Iris pigment epithelial cell (primary cell): ENCODE measurements around the genes CSF3R and POU3F1.

DNA sequence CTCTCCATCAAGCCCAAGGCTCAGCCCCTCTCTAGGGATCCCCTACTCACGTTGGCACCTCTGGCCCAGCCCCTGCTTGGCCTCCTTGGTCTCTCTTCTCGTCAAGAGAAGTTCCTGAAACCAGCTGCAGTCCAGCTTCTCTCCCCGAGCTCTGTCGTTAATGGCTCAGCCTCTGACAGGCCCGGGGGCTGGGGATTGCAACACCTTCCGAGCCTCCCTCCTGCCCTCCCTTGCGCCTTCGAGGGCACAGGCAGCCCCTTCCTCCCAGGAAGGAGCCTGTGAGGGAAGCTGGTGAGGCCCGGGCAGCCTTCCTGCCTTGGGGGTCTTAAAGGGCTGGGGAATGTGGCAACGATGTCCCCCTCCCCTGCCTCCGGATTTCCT, at the start of gene CSF3R:
Gene CSF3R (minus strand): TSS at position 153 of the 381 bp plus-strand sequence.
- RRBS: 21% methylated on average over 3 of the region's 11 CpGs

- RRBS: no CpG with 5 or more reads among the region's 9 CpGs
Measured at GRCh38 chr1:36664485-36664914, 181.8 kb upstream of the CSF3R start.

GRCh38 chr1:37471713-37472027, 2.7 kb upstream of the ZC3H12A start:
- RRBS: no CpG with 5 or more reads among the region's 7 CpGs

DNA sequence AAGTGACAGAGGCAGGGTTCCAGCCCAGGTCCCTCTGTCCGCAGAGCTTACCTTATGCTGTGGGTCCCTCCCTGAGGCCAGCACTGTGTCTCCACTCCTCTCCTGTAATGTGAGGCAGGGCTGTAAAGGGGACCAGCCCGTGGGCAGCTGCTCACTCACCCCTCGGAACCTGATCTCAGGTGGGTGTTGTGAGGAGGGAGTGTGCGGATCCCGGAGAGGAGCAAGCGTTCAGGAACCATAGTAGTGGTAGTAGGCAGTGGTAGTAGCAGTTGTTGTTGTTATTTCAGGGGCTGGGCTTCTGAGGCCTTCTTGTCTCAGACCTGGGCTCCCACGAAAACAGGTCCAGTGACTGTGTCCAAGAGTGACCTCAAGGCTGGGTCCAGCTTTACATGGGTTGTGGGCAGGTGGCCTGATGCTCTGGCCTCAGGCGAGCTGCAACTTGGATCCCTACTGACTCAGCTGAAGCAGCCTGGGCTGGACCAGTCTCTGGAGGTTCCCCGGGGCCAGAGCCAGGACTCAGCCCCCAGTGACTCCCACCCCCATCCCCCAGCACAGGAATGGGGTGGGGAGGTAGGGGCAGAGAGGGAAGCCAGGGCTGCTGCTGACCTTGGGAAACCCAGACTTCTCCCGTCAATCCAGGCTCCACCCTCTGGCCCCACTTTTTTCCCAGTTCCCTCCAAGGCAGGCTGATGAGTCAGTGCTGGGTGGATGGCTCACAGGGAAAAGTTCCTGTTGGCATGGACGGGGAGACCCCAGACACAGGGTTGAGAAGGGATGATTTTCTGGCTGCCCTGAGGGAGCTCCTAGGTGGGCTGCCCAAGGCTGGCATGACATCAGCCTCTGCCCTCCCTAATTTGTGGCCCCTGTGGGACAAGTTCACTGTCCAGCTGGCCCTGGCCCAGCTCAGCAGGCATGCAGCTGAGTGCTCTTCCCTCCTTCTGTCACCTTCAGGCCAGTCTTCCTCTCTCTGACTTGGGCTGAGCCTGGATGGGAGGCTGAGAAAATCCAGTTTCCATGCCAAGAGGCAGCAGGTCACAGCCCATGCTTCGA, 2.1 kb downstream of the ZC3H12A start:
- RRBS: no CpG with 5 or more reads among the region's 12 CpGs

DNA sequence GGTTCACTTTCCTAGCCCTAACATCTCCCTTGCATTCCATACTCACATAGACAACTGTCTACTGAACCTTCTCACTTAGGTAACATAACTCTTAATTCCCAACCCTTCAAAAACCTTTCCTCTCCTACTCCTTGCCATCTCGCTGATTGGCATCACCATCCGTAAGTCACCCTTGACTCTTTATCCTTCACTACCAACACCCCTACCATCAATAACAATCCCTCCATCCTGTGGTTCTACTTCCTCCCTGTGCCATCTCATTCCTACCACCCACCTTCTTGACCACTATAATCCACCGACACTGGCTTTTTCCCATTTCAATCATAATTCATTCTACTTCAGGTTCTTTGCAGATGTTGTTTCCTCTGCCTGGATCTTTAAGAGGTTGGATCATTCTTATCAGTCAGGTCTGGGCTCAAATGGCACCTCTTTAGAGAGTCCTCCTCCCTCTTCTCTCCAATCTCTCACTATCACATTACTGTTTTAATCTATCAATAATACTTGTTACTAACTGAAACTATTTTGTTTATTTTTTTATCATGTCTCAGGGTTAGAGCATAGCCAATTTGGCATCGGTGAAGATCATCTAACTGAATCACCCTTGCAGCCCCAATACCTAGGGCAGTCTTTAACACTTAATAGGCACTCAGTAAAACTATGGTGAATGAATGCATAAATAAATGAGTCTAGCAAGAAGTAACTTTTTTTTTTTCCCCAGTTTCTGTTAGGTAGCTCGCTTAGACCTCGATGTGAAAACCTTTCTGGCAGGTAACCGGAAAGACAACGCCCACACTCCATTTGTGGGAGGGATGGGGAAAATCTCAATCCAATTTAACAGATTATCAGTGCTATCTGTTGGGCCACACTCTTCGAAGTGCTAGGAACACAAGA, 962 bp downstream of the SNIP1 start:
- RRBS: no CpG with 5 or more reads among the region's 9 CpGs

DNA sequence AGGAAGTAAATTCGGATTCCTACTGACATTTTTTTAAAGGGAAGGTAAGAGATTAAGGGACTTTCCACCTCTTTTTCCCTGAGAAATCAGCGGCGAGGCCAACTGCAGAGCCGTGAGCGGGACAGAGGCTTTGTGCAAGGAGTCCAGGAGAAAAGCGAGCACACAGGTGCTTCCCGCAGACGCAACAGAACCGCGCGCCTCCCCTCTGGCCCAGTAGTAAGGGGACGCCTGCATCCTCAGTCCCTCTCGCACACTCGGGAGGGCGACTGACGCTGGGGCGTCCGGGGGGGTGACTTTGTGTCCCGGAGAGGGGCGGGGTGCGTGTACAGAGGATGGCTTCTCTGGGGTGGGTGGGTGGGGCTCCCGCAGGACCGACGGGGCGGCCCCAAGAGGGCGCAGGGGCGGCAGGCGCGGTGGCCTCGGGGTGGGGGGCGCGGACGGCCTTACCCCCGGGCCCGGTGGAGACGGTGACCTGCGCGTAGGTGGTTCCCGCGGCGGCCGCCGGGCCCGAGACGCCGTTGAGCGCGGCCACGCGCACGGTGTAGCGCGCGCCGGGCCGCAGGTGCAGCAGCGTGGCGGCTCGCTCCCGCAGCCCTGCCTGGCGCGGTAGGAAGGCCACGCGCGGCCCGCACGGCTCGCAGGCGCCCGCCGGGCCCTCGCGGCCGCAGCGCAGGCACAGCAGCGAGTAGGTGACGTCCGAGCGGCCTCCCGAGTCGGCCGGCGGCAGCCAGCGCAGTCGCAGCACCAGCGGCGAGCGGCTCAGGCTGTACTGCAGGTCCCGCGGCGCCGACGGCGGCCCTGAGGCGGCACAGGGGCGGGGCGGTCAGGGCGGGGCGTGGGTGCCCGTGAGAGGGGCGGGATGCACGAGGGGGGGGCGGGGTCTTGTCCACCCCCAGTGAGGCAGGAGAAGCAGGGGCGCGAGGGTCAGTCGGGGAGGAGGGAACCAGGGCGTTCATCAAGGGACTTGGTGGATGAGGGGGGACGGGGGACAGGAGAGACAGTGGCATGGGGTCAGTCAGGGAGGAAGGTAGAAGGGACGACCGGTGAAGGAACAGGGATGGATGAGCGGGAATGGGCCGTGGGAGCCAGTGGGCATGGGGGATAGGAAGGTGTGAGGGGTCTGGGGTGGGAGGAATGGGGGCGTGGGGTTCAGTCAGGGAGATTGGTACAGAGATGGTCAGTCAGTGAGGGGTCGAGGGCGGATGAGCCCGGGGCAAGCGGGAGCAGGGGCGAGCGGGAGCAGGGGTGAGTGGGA, 12.1 kb downstream of the EPHA10 start:
- RRBS: 2% methylated on average over 49 of the region's 119 CpGs

- RRBS: no CpG with 5 or more reads among the region's 19 CpGs
Measured at GRCh38 chr1:37808781-37810030, 1.2 kb upstream of the YRDC start.

GRCh38 chr1:37858933-37859337, 457 bp downstream of the MTF1 start:
- RRBS: 0% methylated on average over 2 of the region's 16 CpGs

DNA sequence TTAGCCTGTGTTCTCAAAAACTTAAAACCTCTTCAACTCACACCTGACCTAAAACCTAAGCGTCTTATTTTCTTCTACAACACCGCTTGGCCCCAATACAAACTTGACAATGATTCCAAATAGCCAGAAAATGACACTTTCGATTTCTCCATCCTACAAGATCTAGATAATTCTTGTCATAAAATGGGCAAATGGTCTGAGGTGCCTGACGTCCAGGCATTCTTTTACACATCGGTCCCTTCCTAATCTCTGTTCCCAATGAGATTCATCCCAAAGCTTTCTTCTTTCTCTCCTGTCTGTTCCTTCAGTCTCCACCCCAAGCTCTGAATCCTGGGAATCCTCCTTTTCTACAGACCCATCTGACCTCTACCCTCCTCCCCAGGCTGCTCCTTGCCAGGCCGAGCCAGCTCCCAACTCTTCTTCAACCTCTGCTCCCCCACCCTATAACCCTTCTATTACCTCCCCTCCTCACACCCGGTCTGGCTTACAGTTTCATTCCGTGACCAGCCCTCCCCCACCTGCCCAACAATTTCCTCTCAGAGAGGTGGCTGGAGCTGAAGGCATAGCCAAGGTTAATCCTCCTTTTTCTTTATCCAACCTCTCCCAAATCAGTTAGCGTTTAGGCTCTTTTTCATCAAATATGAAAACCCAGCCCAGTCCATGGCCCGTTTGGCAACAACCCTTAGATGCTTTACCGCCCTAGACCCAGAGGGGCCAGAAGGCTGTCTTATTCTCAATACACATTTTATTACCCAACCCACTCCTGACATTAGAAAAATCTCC, 37.7 kb downstream of the INPP5B start:
- RRBS: no CpG with 5 or more reads among the region's 11 CpGs

DNA sequence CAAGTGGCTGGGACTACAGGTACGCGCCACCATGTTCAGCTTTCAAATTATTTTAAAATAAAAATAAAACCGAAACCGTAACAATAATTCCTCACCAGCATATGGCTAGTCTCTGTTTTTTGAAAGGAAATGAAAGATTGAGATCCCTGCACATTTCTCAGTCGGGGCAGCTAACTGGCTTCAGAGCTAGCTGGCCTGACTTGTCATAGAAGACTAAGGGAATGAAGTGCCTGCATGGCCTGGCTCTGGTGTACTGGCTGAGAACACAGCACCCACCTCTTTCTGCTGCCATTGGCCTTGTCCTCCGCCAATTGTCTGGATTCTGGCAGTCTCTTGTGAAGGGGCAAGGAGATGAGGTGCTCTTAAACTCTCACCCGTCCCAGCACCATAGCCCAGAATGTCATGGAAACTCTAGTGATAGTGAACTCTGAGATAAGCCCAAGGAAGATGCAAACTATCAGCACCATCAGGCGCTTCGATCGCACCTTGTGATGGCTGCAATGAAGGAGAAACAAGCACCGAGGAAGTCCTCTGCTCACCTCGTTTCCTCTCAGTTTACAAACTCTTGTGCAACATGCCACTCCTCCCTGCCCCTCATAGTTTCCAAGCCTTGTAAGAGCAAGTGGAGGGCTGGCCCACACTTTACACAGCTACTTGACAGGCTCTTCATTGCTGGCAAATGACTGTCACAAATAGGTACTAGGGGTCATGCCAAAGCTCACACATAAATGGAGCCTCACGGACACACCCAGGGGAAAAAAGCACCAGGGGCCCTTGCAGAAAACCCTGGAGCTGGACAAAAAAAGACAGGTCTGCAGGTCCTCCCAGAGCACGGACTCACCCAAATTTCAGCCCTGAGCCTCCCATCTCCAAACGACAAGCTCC, 16.4 kb downstream of the INPP5B start:
- RRBS: no CpG with 5 or more reads among the region's 15 CpGs

DNA sequence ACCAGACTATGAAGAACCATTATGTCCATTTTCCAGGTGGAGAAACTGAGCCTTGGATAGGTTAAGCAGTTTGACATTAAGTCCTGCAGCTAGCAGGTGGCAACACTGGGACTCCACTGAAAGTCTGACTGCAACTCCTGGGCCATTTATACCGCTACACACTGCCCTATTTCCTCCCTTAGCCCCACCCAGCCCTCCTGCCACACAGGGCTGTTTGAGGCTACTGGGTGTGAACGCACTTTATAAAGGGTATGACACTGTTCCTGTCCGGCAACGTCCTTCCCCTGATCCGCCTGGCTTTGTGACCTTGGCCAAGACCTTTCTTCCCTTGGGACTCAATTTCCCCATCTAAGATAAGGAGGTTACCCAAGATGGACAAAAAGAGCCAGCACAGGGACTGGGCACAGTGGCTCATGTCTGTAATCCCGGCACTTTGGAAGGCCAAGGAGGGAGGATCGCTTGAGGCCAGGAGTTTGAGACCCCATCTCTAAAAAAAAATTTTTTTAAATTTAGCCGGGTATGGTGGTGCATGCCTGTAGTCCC, 646 bp upstream of the INPP5B start:
- RRBS: 88% methylated on average over 1 of the region's 8 CpGs

DNA sequence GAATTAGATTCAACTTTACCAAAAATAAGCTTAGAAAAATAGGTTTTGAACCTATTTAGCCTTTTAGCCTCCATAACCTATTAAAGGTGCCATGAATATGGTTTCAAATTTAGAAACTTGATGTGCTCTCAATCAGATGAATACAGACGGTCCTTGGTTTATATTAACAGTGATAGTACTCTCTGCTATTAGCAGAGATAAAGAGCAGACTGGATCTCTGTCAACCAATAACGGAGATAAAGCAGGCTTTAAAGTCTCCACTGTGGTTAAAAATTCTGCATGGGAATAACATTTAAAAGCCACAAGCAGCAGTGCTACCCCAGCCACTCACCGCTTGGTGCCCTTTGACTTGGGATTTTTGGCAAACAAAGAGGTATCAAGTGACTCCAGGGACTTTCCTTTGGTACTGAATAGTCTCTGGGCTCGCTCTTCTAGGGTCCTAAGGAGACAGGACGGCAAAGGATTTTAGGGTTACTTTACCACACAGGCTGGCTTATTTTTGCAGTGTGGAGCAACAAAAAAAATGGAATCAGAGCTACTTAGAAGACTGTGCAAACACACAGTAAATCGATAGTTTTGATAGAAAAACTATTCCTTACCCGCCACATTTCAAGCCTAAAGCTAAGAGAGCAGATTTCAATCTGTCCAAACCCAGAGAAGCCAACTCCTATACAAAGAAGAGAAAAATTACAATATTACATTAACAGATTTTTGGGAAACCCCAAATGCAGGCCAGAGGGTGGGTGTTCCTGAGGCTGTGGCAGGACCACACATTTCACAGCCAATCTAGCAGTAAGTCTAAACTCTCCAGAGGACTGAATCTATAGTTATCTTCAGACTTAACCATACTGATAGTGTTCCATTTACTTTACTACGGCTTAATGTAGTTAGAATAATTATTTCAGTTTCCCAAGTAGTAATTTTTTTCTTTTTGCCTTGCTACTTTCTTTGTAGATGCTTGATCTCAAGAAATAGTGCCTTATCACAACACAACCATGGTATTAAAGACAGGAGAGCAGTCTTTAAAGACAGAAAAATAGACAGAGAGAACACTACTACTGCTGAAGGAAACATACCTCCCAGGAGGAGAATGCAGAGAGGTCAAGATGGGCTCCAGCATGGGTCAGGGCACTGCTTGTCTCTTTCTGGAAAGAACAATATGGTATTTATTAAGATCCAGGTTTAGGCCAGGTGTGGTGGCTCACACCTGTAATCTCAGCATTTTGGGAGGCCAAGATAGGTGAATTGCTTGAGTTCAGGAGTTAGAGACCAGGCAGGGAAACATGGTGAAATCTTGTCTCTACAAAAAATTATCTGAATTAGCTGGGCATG, 11.0 kb downstream of the SF3A3 start:
- RRBS: no CpG with 5 or more reads among the region's 8 CpGs

DNA sequence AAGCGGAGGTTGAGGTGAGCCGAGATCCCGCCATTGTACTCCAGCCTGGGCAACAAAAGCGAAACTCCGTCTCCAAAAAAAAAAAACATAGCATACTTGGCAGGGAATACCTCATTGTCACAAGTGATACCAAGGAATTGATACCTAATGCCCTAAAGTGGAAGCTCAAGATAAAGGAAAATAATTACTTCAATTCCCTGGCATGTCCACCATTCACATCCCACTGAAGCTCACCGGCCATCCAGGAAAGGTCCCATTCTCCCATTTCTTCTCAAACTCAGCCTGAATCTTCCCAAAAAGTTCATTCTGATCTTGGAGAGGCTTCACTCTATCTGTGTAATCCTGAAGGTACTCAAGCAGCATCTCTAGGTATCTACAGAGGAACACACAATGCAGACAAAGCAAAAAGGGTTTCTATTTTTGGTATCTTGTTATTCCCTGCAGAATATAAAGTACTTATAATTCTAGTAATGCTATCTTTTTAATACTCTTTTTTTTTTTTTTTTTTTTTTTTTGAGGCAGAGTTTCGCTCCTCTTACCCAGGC, 9.4 kb downstream of the SF3A3 start:
- RRBS: no CpG with 5 or more reads among the region's 7 CpGs

GRCh38 chr1:38025147-38025772, 12.7 kb downstream of the UTP11 start:
- RRBS: no CpG with 5 or more reads among the region's 5 CpGs

- RRBS: 3% methylated on average over 90 of the region's 142 CpGs
Measured at GRCh38 chr1:38046724-38047704, at the start of gene POU3F1. TSS of gene POU3F1 (minus strand) at chr1:38046793.

DNA sequence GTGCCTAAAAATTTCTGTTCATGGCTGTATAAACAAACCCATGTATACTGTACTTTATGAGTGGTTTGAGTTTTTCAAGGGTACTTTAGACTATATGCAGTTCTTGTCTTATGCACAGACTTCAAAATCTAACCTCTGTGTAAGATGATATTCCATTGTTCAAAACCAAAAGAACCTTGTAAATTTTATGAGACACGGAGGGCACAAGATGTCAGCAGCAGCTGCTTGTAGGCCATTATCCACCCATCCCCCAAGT, 107.0 kb upstream of the POU3F1 start:
- RRBS: no CpG with 5 or more reads among the region's 1 CpG

DNA sequence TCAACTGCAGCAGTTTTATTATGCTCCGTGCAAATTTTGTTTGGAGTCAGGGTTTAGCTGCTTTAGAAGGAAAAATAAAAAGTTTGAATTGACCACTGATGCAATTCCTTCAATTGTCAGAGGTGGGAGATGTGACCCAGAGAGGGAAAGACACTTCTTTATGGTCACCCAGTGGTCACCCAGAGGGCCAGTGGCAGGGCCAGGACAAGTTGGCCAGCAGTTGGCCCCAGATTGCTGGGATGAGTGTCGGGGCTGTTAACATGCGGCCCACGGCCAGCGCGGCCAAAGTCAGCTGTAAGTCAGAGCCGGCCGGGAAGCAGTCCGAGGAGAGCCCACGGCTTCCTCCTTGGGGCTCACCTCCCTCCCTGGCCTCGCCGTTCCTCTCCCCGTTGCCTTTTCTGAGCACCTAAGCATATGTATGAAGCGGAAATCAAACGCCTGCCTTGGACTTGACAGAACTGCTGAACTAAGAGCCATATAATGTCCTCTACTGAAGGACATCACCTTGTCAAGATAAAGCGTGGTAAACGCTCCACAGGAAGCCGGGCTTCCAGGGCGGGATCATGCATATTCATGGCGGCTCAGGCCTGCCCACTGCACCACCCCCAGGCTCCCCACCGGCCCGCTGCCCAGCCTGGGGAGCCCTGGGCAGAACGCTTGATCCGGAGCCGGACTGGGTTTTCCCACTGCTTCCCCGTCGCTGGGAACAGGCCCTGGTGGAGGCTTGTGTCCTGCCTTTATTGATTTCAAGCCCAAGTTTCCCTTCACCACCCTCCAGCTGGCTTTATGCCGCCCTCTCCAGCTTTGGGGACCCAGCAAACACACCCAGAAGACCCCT, 245.4 kb upstream of the POU3F1 start:
- RRBS: 15% methylated on average over 7 of the region's 28 CpGs

DNA sequence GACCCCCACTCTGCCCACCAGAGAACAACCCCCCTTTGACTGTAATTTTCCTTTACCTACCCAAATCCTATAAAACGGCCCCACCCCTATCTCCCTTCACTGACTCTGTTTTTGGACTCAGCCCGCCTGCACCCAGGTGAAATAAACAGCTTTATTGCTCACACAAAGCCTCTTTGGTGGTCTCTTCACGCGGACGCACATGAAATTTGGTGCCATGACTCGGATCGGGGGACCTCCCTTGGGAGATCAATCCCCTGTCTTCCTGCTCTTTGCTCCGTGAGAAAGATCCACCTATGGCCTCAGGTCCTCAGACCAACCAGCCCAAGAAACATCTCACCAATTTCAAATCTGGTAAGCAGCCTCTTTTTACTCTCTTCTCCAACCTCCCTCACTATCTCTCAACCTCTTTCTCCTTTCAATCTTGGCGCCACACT, 378.7 kb upstream of the POU3F1 start:
- RRBS: no CpG with 5 or more reads among the region's 9 CpGs

GRCh38 chr1:38815838-38816595, 43.6 kb downstream of the RRAGC start:
- RRBS: 100% methylated on average over 1 of the region's 37 CpGs

GRCh38 chr1:38940259-38940715, 1.3 kb downstream of the RHBDL2 start:
- RRBS: no CpG with 5 or more reads among the region's 7 CpGs